Mammary microvascular endothelial cell (primary cell): Measurements from ENCODE around the genes TRIM51G, TRIM49B, OR5J2, OR5T1 and TNKS1BP1.

DNA sequence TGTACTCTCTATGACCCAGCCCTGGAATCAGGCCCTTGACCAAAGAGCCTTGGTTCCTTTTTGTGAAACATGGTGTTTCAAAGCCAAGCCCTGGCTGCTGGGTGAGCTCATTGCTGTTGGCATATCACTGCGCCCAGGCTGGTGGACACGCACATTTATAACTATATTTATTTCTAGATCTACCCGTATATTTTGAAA lies 8.3 kb upstream of the PSMC3 start:
- RAMPAGE, long total RNA: no peak

GRCh38 chr11:47471473-47472450 lies 22.8 kb upstream of the RAPSN start:
- RAMPAGE, long total RNA: no peak

- RAMPAGE, long total RNA: no peak
These were observed 28.4 kb downstream of the CELF1 start for GRCh38 chr11:47524218-47525285.

- RAMPAGE, long total RNA: no peak
These were observed 2.9 kb downstream of the FAM180B start for GRCh38 chr11:47589376-47589850.

- RAMPAGE, long total RNA: no peak
These were observed 10.9 kb downstream of the NUP160 start for GRCh38 chr11:47836796-47838025.

GRCh38 chr11:47842119-47842852 lies 5.9 kb downstream of the NUP160 start:
- RAMPAGE, long total RNA: no peak

DNA sequence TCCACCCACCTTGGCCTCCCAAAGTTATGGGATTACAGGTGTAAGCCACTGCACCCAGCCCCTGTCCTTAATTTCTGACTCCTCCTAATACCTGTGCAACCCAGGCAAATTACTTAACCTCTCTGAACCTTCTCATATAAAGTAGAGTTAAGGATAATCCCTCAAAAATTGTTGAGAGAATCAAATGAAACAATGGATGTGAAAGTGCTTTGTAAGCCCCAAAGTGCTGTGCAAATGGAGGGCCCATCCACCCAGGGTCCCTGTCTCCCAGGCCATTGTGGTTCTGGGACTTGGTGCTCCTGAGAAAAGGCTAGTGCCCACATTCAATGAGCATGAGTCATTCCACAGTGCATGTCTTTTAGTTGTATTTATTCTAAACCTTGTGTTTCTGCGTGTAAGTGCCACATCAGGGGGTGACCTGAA lies 61.4 kb upstream of the PTPRJ start:
- RAMPAGE, long total RNA: no peak

DNA sequence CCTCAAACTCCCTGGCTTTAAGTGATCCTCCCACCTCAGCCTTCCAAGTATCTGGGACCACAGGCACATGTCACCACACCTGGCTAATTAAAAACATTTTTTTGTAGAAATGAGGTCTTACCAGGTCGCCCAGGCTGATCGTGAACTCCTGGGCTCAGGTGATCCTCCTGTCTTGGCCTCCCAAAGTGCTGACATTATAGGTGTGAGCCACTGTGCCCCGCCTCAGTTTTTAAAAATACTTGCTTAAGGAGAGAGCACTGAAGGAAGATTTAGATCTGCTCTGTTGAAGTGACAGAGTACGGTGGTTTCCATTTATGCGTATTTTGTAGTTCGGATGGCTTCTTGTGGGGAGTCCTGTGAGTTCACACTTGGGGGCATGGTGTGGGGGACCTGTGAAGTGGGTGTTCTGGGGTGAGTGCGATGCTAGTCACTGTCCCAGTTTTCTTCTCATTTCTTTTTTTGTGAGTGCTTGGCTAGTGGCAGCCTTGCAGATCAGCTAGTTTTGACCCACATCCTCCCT lies 31.4 kb downstream of the PTPRJ start:
- RAMPAGE, long total RNA: no peak

DNA sequence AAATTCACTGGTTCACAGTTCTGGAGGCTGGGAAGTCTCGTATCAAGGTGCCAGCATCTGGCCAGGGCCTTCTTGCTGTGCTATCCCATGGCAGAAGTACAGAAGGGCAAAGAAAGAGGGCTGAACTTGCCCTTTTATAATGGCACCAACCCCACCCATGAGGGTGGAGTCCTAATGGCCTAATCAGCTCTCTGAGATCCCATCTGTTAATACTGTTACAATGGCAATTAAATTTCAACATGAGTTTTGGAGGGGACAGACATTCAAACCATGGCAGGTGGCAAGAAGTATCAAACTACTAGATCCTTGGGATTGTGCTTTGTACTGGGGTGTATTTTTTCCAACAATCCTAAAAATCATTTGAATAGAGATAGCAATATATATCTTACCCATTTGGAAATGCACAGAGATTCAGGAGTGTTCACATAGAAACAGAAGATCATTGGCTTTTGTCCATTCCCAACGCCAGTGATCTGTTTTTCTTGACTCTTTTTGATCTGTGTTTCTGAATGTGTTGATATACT lies 91.9 kb downstream of the PTPRJ start:
- RAMPAGE, long total RNA: no peak

DNA sequence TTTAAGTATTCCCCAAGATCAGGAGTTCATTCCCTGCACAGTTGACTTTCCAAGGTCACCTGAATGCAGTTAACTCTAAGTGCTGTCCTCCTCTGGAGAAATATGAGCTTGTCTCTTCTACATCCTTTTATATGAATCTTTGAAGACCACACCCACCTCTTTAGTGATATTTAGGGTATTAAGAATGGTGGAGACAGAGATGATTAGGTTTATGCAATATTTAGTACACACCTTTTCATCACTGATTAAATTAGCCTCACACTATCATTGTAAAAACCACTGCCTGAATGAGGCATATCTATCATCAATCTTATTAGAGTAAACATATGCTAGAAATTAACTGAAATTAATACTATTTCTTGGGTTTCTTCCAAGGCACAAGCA lies at the start of gene TRIM51G:
TRIM51G (minus strand) TSS at position 96 of the 384 bp plus-strand sequence.
- RAMPAGE, long total RNA: no peak

- RAMPAGE, long total RNA: no peak
These were observed at the start of gene TRIM49B for GRCh38 chr11:49028410-49029059. TRIM49B (plus strand) TSS chr11:49028823.

DNA sequence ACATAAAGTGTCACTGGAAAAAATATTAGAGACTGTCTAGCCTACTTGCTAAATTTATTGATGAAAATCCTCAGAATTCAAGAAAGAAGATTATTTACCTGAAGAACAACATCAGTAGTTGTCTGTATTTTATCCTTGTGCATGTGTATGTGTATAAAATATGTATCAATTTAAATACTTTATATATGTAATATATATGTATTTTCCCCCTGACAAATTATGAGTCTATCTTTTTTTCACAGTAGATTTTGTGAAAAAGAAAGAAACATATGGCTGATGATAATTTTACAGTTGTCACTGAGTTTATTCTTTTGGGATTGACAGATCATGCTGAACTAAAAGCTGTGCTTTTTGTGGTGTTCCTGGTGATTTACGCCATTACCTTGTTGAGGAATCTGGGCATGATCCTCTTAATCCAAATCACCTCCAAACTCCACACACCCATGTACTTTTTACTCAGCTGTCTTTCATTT lies at the start of gene OR5J2:
OR5J2 (plus strand) TSS at position 270 of the 473 bp plus-strand sequence.
- RAMPAGE, long total RNA: no peak

- RAMPAGE, long total RNA: no peak
These were observed at the start of gene OR5T1 for GRCh38 chr11:56273837-56274448. OR5T1 (plus strand) TSS chr11:56274154.

DNA sequence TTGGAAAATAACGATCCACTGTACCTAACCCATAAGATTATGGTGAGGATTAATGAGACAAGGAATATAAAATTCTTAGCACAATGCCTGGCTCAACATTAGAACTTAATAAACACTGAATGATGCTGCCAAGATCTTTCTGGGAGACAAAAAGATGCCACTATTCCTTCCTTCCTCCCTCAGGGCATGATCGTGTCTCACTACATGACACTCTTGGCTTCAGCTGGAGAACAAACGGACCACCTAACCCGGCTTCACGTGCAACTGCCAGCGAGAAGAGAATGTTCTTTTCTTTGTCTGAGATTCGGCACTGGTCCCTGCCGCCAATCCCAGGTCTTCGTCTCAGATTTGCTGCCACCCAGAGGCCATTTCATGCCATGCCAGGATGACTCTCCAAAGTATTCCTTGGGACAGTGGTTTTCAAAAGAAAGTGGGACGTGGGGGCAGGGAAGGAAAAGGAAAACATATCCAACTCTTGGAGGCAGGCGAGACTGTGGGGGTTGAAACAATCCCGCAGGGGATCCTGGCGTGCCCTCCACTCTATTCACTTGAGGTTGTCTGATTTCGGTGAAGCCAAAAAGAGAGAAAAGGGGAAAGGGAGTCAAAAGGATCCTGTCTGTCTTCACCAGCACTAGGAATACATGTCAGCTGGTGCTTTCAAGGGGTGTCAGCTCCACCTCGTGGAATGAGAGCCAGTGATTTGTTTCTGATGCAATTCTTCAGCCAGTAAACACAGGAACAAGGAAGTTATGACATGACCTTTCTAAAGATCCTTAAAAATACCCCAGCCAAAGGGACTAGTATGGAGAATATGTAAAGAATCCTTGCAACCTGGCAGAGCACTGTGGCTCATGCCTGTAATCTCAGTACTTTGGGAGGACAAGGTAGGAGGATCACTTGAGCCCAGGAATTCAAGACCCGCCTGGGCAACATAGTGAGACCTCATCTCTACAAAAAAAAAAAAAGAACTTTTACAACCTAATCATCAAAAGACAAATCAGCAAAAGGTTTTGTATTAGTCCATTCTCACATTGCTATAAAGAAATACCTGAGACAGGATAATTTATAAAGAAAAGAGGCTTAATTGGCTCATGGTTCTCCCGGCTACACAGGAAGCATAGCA lies 41.0 kb upstream of the APLNR start:
- RAMPAGE, long total RNA: no peak

- RAMPAGE, long total RNA: no peak
These were observed 17.5 kb downstream of the TNKS1BP1 start for GRCh38 chr11:57307225-57307721.

GRCh38 chr11:57310388-57310598 lies 14.5 kb downstream of the TNKS1BP1 start:
- RAMPAGE, long total RNA: no peak

- RAMPAGE, long total RNA: no peak
These were observed 548 bp downstream of the TNKS1BP1 start for GRCh38 chr11:57324027-57324780.

GRCh38 chr11:57324781-57325513 lies at the start of gene TNKS1BP1:
TNKS1BP1 (minus strand) TSS chr11:57324952.
- RAMPAGE, long total RNA: no peak

DNA sequence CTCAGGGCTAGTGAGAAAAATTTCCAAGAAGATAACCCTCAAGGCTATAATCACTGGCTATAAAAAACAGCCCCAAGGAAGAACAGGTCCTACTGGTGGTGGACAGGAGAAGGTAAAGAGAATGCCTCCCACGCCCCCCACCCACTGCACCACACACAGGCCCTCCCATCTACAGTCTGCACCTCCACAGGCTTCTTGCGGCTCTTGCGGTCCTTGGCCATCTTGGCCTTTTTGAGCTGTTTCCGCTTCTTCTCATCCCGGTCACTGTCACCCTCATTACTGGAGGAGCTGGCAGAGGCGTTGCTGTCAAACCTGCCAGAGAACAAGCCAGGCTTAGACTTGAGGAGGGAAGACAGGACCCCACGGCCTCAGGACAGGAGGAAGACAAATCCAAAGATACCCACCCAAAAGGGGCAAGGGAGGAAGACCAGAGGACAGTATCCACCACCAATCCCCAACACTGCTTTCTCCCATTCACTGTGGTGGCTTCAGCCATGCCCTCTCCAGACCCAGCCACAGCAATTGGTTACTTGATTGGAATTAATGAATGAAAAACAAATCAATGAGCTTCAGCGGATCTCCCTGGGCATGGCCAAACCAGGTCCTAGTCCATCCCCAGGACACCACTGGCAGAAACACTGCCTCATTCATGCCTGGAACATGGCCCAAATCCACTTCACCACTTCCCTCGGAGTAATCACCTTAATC lies 3.5 kb upstream of the TNKS1BP1 start:
- RAMPAGE, long total RNA: no peak

DNA sequence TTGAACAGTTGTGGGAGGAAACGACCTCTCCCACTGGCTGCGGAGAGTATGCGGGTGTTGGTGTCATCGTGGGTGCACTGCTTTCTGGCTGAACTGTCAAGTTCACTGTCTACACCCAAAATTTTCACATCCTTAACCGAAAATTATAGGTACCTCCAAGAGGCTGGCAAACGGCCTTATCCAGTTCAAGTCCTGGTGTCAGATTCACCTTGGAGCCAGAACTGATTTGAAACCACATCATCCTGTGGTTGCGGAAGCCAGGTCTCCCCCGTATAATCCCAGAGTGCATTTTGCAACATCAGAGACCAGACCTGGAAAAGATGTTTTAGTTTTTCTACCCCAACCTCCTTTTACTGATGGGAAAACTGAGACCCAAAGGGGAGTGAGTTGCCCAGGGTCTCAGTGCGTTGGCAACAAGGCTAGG lies 546 bp upstream of the SSRP1 start:
- RAMPAGE, long total RNA: no peak